Iris pigment epithelial cell (primary cell): ENCODE measurements around the genes KPNA7, CYP3A5 and TRIM4.

DNA sequence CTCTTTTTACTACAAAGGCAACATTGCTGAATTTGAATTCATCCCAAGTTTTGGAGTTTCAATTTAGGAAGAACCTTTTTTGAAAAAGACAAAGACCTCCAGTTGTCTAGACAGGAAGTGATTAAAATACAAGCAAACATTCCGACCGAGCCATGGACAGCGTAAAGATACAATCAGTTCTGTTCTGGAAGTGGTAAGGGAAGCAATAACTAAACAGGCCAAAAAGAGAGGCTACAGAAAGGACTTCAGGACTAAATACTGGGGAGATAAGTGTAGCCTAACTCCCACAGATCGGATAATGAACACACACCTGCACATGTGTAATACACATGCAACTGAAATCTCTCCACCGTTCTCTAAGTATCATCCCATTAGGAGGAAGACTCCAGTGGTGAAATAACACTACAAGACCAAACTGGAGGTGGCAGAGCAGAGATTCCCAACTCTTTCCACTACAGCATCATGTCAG, 100.9 kb downstream of the SMURF1 start:
- RRBS: no CpG with 5 or more reads among the region's 5 CpGs

DNA sequence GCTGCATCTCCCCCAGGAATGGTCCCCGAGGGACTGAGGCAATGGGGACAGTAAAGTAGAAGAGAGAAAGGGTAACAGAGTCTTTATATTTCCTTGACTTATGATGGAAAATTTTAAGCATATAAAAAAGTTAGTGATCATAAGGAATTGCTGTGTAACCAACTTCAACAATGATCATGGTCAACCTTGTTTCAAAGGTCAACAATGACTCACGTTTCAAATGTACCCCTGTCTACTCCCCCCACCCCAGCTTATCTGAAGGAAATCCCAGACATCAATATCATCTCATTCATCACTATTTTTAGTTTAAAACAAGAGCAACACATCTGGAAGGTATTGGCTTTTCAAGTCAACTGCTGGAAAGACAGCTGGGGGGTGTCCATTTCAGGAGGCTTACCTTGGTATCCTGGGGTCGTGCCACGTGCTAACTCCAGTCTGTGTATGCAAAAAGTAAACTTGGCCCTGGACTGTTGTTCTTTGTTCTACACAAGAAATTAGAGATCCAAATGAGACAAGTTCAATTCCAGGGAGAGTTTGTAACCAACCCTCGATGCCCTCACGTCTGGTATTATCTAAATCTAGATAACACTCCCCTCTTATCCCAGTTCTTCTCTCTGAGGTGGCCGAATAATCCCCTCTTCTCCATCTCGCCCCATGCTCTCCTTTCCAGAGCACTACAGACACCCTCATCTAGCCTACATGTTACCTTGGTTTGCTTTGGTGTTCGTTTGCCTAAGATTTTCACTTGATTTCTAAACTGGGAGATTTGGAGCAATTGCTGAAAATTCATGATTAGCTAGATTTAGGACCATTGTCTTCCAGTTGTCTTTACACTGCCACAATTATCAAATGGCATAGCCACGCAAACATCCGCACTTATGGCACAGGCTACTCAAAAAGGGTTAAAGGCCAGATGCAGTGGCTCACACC, 92.7 kb downstream of the SMURF1 start:
- RRBS: no CpG with 5 or more reads among the region's 11 CpGs

DNA sequence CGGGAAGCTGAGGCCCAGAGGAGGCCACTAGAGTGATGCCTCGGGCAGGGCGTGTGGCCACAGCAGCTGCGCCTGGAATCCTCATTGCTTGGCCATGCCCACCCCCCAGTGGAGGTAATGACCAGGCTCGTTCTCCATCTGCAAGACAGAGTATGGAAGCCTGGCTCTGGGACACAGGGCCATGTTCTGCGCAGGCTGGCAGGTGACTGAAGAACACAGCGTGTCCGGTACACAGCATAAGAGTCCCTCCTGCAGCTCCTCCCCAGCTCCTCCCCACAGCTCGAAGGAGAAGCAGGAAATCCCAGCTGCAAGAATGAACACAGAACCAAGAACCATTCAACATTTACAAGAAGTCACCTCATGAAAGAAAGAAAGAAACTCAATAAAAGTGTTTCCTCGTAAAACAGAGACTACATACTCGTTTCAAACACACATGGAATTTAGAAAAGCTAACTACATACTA, 64.8 kb downstream of the SMURF1 start:
- RRBS: no CpG with 5 or more reads among the region's 11 CpGs

DNA sequence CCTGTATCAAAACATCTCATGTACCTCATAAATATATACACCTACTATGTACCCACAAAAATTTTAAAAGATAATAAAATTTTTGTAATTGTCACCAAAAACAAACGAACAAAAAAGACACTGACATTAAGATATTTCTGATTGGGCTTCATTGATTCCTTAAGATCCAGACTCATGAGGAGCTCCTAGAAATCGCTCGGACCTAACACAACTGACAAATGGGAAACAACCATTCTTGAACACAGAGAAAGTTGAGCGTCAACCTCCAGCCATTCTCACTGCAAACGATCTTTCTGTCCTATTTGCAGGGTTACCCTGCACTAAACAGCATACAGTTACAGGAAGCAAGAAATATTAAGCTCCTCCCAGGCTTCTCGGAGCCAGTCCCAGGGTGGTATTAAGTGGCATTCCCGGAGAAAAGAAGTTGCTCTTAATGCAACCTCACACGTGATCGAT, 36.5 kb downstream of the SMURF1 start:
- RRBS: no CpG with 5 or more reads among the region's 9 CpGs

GRCh38 chr7:99120386-99121010, 23.4 kb downstream of the SMURF1 start:
- RRBS: no CpG with 5 or more reads among the region's 3 CpGs

GRCh38 chr7:99141652-99142849, 1.9 kb downstream of the SMURF1 start:
- RRBS: no CpG with 5 or more reads among the region's 30 CpGs

DNA sequence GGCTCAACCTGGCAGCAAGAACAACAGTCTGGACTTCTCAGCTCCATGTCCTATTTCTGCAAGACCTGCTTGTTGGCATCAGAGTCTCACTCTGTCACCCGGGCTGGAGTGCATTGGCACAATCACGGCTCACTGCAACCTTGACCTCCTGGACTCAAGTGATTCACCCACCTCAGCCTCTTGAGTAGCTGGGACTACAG, at the start of gene KPNA7:
KPNA7 (minus strand) TSS at position 96 of the 200 bp plus-strand sequence.
- RRBS: no CpG with 5 or more reads among the region's 2 CpGs

DNA sequence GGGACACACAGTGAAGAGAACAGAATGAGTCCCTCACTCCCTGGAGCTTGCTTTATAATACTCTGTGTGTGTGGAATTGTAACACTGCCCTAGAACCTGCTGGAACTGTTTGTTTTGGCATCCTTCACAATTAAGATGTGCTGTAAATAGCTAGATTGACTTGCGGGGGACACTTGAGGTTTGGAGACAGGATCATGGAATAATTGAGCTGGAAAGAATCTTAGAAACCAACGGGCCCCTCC, 57.7 kb upstream of the ARPC1A start:
- RRBS: no CpG with 5 or more reads among the region's 2 CpGs

DNA sequence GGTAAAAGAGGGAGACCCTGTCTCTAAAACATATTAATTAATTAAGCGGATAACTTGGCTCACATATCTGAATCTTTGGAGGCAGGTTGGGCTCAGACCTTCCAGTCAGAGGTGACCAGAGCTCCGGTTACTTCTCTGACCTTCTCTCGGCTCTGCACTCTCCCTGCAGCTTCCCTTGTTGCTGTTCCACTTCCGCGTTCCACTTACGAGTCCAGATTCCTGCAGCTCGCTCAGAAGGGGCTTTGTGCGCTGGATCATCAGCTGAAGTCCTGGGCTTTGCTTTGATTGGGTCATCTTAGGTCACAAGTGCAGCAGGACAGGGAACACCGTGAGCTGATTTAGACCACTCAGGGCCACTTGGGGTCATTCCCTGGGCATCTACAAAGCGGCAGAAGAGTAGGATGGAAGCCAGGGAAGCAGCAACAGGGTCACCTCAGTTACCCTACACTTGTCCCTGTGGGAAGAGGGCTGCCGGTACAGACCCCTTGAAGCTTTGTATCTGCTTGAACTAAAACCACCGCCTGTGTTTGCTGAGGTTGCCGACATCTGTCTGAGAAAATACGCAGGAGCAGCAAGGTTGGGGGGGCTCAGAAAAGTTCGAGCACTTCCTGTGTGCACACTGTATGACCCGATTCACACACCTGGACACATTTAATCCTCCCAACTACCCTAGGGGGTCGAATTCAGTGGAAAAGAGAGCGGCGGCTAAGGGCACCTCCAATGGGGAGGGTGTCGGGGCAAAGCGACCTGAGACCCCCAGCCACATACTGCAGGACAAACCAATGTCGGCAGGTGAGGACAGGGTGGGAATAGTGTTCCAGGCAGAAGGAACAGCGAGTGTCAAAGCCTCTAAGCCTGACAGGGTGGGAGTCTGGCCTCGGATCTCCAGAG, 1.8 kb upstream of the ARPC1B start:
- RRBS: no CpG with 5 or more reads among the region's 24 CpGs

- RRBS: 2% methylated on average over 6 of the region's 32 CpGs
Measured at GRCh38 chr7:99407693-99408378, 561 bp downstream of the PDAP1 start.

DNA sequence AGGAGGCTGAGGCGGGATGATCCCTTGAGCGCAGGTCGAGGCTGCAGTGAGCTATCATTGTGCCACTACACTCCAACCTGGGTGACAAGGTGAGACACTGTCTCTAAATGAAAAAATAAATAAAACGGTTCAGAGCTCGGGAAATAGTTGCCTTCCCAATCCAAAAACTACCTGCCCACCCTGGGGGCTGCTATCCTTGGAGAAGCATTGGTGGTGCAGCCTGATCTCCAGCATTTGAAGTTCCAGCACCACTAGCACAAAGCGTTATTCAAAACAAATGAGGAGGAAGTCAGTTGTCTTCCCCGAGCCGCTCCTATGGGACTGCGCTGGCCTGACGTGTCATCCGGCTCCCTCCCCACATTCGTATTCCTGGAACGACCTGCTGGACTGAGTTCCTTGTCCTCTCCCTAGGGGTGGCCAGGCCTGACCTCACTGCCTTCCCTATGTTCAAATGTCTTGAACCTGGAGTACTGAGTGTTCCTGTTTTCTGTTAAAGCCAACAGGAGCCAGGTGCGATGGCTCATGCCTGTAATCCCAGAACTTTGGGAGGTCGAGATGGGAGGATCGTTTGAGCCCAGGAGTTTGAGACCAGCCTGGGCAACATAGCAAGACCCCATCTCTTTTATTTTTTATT, 2.4 kb upstream of the ZNF789 start:
- RRBS: no CpG with 5 or more reads among the region's 16 CpGs

DNA sequence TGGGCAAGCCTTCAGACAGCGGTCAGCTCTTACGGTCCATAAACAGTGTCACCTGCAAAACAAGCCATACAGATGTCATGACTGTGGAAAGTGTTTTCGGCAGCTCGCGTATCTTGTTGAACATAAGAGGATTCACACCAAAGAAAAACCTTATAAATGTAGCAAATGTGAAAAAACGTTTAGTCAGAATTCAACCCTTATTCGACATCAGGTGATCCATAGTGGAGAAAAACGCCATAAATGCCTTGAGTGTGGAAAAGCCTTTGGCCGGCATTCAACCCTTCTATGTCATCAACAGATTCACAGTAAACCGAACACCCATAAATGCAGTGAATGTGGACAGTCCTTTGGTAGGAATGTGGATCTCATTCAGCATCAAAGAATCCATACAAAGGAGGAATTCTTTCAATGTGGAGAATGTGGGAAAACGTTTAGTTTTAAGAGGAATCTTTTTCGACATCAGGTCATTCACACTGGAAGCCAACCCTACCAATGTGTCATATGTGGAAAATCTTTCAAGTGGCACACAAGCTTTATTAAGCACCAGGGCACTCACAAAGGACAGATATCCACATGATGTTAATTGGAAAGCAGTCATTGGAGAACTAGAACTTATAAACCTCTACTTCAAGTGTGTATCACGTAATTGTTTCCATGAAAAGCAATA, 13.0 kb downstream of the ZNF394 start:
- RRBS: no CpG with 5 or more reads among the region's 13 CpGs

- RRBS: no CpG with 5 or more reads among the region's 11 CpGs
Measured at GRCh38 chr7:99558159-99558360, 382 bp upstream of the ZNF655 start.

DNA sequence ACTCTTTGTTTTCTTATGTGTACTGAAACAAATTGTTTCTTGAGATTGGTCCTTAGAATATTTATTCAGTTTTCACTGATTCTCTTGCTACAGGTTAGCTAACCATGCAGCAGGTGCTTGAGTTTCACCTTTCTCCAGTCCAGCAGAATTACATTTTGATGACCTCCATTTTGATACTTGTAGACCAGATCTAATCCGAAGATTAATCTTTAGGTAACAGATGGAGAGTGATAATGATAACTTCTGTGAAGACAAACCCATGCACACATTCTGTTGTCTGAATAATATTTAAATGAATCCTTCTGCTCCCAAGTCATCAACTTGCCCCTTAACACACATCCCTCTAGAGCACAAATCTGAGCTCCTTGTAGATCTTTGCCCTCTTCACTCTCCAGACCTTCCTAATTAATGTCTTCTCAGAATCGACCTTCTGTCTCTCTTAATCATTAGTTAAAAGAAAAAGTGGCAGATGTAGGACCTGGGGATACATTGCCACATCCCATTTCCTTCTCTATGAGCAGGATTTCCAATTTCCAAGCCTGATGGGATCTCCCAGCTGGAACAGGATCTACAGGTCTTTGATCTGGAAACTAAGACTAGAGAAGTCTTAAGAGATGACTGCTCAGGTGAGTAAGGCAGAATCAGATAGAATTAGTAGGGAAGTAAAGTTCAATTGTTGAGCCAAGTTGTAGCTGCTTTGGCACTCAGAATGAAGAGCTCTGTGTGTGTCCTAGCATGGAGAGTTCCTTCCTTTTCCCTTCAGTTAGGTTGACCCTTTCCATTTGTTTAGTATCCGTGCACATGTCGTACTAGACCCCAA, 12.9 kb downstream of the ZNF655 start:
- RRBS: no CpG with 5 or more reads among the region's 4 CpGs

GRCh38 chr7:99677494-99678218, 2.1 kb downstream of the CYP3A5 start:
- RRBS: no CpG with 5 or more reads among the region's 5 CpGs

GRCh38 chr7:99679806-99680228, at the start of gene CYP3A5:
TSS of gene CYP3A5 (minus strand) at chr7:99679996.
- RRBS: no CpG with 5 or more reads among the region's 4 CpGs

- RRBS: no CpG with 5 or more reads among the region's 1 CpG
Measured at GRCh38 chr7:99730015-99730216, 5.1 kb downstream of the CYP3A7 start.

DNA sequence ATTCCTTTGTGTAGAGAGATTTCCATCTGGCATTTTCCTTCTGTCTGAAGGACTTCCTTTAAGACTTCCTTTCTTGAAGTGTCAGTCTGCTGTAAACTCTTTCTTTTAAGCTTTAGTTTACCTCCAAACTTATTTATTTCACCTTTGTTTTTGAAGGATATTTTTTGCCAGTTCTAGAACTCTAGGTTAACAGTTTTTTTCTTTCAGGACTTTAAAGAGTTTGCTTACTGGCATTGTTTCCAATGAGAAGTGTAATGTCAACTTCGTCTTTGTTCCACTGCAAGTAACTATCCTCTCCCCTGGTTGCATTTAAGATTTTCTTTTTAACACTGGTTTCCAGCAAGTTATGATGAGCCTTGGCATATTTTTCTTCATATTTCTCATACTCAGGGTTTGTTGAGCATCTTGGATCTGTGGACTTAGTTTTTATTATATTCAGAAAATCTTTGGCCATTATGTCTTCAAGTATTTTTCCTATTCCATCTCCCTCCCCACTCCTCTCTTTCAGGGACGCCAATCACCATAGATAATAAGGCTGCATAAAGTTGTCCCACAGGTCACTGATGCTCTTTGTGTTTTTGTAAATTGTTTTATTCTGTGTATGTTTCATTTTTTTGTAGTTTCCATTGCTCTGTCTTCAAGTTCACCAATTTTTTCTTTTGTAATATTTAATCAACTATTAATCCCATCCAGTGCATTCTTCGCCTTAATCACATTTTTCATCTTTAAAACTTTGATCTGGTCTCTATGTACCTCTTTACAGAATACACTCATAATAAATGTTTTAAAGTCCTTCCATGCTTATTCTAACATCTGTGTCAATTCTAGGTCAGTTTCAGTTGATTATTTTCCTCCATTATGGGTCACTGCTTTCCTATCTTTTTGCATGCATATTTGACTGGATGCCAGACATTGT, 18.5 kb downstream of the TRIM4 start:
- RRBS: no CpG with 5 or more reads among the region's 3 CpGs

GRCh38 chr7:99918778-99919907, at the start of gene TRIM4:
TSS of gene TRIM4 (minus strand) at chr7:99919530.
- RRBS: 3% methylated on average over 24 of the region's 86 CpGs

GRCh38 chr7:99953385-99954100, 22.3 kb downstream of the AZGP1 start:
- RRBS: no CpG with 5 or more reads among the region's 6 CpGs